Stomach (tissue), 7 donors: Measurements from ENCODE around the gene ANKLE2.

DNA sequence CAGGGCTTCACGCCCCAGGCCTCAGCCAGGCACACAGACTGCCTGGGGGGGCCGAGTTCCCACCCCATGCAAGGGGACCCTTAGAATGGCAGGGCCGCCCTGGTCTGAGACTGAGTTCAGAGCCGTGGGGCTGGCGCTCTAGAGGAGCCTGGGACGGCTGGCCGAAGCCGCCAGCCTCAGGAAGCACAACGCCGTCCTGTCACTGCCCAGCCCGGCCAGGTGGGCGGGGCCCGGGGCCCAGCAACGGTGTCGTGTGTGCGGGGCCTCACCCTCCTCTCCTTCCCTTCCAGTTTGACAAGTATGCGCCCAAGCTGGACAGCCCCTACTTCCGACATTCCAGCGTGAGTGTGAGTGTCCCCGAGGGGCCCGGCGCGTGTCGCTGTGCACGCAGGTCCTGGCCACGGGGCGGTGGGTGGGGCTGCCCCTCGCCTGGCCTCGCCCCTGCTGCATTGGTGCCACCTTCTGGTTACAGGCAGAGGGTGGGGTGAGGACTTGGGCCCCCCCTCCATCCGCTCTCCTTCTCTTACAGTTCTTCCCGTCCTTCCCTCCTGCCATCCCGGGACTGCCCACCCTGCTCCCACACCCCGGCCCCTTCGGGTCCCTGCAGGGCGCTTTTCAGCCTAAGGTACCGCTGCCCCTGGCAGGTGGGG, 38.3 kb downstream of the LRCOL1 start:
- PRO-cap: no peak
- RAMPAGE, long total RNA, 5 experiments: start-site peak on the plus strand in 2 of 5 experiments, centred at positions 358 to 426 of the sequence, 7 reads per replicate
- RRBS: 61% methylated on average over 3 of the region's 36 CpGs

DNA sequence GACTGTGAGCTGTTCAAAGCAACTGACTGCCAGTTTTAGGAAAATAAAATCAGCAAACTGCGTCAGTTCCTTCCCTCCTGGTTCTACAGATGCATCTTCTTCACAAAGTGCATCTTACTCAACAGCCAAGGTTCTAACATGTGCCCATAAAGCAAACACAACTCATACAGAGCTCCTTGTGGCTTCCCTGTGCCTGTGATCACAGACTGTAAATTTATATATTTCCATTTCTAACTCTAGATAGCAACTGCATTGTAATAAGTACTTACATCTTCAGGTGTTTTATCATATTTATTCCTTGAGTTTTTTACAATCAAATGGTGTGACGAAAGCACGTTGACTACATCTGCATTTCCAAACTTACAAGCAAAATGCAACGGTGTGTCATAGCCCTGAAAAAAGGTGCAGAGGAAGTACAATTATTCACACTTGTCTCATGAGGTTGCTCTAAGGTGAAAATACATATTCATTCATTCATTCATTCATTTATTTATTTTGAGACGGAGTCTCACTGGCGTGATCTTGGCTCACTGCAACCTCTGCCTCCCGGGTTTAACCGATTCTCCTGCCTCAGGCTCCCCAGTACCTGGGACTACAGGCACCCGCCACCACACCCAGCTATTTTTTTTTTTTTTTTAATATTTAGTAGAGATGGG, 18.6 kb downstream of the ANKLE2 start:
- PRO-cap: no peak
- RAMPAGE, long total RNA, 5 experiments: start-site peak on the minus strand in 2 of 5 experiments, centred at positions 98 to 255 of the sequence, 7 reads per replicate
- RRBS: no CpG with 5 or more reads among the region's 9 CpGs

DNA sequence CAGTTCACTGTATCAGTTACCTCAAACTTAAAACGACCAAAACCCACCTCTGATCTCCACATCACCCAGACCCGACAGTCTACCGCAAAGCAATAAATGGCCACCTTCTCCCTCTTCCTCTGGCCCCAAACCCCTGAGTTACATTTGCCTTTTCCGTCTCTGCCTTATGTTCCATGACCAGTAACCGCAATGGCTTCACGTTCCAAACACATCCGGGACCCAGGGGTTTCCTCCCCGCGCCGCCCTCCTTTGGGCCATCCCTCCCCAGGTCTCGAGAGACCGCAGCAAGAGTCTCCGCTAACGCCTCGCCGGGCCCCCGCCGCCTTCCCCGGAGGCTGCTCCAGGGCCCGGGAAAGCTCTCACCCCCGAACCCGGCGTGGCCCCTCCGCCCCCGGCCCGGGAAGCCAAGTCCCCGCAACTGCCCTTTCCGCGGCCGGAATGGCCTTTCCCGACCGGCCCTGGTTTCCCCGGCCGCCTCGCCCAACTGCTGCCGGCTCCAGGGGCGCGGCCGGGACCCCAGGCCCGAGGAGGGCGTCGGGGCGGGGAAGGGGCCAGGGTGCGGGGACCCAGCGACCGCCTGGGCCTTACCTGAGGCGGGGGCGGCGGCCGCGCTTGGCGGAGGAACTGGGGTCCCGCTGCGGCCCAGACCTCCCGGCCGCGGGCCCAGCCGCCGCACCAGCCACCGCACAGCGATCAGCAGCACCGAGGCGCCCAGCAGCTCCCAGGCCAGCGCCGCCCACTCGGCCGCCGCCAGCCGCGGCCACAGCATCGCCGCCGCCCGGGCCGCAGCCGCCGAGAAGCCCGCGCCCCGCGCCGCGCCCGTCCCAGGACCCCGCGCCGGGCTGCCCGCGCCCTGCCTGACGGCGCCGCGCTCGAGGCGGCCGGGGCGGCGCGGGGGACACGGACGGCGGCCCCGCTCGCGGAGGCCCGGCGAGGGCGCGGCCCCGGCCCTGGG, at the start of gene ANKLE2:
Gene ANKLE2 (minus strand): TSS at position 803 of the 955 bp plus-strand sequence.
- PRO-cap: bidirectional peak, plus-strand start outside the sequence, minus-strand start at position 817 of the sequence
- RAMPAGE, long total RNA, 5 experiments: start-site peak on the minus strand in 2 of 5 experiments, centred at positions 373 to 694 of the sequence, 9 to 22 reads per replicate
- RRBS: 1% methylated on average over 48 of the region's 110 CpGs

DNA sequence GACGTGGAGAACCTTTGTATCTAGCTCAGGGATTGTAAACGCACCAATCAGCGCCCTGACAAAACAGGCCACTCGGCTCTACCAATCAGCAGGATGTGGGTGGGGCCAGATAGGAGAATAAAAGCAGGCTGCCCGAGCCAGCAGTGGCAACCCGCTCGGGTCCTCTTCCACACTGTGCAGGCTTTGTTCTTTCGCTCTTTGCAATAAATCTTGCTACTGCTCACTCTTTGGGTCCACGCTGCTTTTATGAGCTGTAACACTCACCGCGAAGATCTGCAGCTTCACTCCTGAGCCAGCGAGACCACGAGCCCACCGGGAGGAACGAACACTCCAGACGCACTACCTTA, 16.6 kb downstream of the ZNF605 start:
- PRO-cap: no peak
- RAMPAGE, long total RNA, 5 experiments: no peak in any of the 5 experiments
- RRBS: no CpG with 5 or more reads among the region's 16 CpGs

DNA sequence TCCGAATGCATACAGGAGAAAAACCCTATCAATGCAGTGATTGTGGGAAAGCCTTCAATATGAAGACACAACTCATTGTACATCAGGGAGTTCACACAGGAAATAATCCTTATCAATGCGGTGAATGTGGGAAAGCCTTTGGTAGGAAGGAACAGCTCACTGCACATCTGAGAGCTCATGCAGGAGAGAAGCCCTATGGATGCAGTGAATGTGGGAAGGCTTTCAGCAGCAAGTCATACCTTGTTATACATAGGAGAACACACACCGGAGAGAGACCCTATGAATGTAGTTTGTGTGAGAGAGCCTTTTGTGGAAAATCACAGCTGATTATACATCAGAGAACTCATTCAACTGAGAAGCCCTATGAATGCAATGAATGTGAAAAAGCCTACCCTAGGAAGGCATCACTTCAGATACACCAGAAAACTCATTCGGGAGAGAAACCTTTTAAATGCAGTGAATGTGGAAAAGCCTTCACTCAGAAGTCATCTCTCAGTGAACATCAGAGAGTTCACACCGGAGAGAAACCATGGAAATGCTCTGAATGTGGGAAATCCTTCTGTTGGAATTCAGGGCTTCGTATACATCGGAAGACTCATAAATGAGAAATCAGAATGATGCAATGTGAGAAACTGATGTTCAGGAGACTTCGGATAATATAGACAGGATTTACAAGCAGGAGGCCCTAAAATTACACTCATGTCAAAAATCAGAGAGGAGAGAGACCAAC, 24.9 kb downstream of the ZNF26 start:
- PRO-cap: no peak
- RAMPAGE, long total RNA, 5 experiments: start-site peak on the plus strand in 3 of 5 experiments, centred at positions 278 to 534 of the sequence, 7 to 26 reads per replicate
- RRBS: no CpG with 5 or more reads among the region's 8 CpGs